Camera-type eye (tissue), 1 donor: ENCODE results near the genes SERPING1, SELENOH, OR9Q2, OR1S2 and FAM111A.

- RAMPAGE, long total RNA, result no peak
Observed at GRCh38 chr11:57429810-57430523, 3.0 kb upstream of the SLC43A3 start.

DNA sequence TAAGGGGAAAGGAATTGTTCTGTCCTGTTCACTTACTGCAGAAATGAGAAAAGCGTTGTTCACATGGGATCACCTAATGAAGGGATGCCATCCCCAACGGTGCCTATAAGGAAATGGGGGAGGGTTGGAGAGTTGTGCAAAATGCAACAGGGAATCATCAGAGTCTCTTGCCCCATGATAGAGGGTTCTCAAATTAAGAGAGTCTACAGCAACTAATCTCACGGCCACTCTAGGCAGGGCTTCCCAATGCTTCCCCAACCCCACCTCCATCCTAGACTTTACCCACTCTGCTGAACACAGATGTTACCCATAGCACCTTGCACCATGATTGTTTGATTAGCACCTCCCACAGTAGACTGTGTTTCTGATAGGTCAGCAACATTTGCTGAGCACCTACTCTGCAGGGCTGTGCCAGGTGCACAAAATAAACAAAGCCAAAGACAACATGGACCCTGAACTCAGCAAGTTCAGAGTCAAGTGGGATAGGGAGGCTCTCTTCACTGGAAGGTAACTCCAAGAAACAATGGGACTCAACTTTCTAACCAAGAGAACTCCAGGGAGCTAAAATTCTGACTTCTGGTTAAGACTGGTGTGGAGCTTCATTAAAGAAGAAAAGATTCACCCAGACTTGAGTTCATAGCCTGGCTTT lies 6.9 kb upstream of the RTN4RL2 start:
- RAMPAGE, long total RNA, result no peak

- RAMPAGE, long total RNA, result no peak
Observed at GRCh38 chr11:57566071-57566644, 1.3 kb downstream of the UBE2L6 start.

DNA sequence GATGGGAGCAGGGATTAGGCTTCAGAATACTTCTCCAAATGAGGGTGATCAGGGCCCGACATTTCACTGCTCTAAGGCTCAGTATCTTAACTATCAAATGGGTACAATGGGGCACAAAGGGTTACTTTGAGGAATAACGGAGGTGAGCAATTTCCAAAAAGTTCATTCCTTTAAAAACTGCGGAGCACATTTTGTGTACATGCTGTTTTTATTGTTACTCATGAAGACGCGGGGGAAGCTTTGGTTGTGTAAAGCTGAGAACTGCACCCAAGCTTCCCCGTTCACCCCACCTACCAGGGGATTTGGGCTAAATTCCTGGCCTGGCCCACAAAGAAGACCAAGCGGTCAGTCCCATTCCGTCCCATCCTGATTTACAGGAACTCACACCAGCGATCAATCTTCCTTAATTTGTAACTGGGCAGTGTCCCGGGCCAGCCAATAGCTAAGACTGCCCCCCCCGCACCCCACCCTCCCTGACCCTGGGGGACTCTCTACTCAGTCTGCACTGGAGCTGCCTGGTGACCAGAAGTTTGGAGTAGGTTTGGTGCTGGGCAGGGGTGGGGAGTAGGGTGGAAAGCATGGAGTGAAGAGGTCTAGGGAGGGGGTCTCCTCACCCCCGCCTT lies at the start of gene SERPING1:
SERPING1 (plus strand) TSS at position 498 of the 623 bp plus-strand sequence.
- RAMPAGE, long total RNA, result start-site peak on the plus strand centred at position 508 of the sequence, 22 bp wide, 718 reads

- RAMPAGE, long total RNA, result no peak
Observed at GRCh38 chr11:57646361-57647030, 3.2 kb downstream of the YPEL4 start.

DNA sequence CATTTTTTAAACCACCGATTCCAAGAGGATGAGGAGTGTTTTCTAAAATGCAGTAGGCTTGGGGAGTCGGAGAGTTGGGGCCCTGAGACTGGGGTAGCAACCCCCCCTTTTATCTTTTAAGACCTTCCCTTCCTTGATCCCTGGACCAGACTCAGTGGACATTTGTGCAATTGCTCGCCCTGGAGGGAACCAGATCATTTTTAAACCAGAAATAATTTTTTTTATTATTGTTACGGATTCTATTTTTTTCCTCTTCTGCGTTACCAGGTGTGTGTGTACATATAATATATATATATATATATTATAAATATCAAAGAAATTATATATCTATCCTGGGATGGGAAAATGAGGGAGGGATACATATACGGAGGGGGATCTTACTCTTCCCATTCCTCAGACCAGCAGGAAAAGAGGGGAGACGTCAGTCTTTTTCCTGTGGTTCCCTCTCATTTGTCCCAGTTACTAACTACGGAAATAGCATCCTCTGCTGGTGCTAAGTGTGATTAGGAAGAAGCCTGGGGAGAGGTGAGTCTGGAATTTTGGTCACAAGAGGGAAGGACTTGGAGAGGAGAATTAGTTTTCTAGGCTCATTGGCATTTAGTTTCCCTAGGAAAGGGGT lies 11.8 kb downstream of the MED19 start:
- RAMPAGE, long total RNA, result no peak

DNA sequence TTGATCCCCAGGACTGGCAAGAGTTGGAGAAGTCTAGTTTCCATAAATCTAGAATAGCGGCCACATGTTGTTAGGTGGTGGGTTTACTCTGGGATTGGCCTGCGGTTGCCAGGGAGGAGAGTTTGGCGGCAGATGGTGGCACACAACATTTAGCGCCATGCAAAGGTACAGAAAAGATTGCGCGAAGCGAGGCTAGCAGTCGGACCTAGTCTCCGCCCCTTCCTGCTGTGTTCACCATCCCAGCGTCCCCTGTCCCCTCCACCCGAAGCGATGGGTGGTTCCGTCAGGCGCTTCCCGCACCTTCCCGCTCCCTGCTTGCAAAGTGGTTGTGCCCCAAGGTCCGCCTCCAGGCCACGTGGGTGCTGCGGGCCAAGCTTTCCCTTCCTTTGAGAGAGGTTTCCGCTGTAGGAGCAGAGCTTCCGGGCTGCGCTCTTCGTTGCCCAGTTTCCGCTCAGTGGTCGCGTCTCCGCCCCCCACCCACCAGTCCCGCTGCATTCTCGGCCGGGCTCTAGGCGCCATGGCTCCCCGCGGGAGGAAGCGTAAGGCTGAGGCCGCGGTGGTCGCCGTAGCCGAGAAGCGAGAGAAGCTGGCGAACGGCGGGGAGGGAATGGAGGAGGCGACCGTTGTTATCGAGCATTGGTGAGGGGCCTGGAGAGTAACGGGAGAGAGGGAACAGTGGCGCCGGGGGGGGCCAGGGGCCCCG lies at the start of gene SELENOH:
SELENOH (plus strand) TSS at position 413 of the 703 bp plus-strand sequence.
- RAMPAGE, long total RNA, result start-site peak on the plus strand centred at position 418 of the sequence, 10 bp wide, 27 reads; start-site peak on the plus strand centred at position 486 of the sequence, 23 bp wide, 43 reads

DNA sequence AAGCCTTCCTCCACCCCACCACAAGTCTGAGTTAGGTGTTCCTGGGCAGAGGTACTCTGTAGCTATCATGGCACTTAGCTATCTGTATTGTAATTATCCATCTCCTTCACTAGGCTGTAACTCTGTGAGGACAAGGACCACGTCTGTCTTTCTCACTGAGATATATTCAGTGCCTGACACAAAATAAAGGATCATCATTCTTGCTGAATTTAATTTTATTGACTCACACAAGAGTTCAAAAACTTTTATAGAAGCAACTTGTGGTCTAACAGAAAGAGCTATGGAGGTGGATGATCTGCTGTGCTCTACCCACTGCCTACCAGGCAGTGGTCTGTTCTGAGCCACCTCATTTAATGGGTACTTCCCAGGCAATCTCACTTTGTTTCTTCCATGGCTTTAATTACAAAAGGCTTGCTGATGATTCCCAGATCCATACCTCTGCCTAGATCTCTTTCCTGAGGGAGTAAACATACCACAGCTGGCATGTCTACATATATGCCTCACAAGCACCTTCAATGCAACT lies 4.7 kb downstream of the BTBD18 start:
- RAMPAGE, long total RNA, result no peak

- RAMPAGE, long total RNA, result no peak
Observed at GRCh38 chr11:57762492-57762836, 862 bp downstream of the CTNND1 start.

DNA sequence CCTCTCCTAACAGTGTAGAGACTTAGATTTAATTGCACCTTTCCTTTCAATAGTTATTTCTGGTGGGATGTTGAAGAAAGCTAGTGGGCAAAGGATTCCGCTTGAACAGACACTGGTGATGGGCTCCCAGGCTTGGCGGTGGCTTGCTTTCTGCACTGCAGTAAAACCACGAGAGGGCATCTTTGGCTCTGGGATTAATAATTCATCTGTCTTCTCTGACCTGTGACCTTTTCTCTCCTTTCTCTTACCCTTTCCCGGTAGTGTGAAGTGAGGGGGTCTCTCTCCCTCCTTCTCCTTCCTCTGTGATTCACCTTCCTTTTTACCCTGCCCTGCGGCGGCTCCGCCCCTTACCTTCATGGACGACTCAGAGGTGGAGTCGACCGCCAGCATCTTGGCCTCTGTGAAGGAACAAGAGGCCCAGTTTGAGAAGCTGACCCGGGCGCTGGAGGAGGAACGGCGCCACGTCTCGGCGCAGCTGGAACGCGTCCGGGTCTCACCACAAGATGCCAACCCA lies 29.6 kb downstream of the CTNND1 start:
- RAMPAGE, long total RNA, result no peak

DNA sequence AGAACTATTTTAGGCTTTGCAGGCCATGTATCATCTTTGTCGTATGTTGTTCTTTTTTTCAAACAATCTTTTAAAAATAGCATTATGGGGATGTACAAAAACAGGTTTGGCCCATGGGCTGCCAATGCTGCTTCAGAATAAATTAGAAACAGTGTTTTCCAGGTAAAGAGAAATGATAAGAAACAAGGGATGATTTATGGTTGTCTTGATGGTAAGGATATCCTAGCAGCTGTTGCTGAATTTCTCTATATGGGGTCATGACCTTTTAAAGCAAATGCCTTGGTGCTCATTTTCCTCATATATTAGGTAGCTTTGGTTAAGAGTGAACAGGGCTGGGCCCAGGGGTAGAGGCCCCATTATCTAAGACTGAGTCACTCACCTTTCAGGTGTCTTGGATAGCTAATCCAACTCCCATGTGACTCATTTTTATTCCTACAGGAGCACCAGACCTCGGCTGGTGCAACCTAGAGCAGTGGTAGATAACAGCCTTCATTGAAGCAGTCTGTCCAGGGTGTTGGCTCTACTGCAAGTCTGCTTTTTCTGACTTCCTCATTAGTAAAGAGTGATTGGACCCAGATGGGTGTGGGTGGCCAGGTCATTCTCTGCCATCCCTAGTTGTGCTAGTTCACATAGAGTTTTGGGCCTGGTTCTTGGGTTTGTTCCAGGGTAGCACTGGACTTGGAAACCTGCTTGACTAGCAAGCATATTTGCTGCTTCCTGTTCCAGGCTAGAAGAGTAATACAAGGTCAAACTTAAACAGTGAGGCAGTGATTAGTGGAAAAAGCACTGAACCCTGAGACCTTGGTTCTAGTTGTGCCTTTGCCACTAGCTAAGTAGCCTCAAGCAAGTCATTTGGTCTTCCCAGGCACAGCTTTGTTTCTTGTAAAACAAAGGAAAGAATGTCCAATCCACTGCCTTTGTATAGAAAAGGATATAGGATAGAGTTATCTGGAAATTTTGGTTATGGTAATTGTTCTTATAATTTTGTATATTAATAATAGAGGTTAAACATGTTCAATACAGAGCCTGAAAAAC lies 37.5 kb downstream of the CTNND1 start:
- RAMPAGE, long total RNA, result no peak

DNA sequence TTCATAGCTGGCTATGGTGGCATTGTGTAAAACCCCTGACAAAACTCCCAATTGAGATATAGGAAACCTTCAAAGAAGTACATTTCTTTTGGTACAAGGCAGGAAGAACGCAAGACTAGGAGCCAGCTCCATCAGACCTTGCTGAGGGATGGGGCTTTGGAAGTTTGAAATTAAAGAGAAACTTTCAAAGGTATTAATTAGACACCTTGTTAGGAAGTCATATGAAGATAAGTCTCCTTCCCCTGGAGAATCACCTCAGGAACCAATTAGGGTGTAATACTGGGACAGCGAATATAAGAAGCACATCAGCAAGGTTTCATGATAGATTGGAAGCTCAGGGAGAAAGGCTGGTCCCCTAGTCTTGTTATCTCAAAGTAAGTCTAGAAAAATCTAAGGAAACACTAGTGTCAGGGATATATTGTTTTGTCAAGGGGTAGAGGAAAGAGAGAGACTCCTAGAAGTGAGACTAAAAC lies at the start of gene OR9Q2:
OR9Q2 (plus strand) TSS at position 336 of the 473 bp plus-strand sequence.
- RAMPAGE, long total RNA, result no peak

DNA sequence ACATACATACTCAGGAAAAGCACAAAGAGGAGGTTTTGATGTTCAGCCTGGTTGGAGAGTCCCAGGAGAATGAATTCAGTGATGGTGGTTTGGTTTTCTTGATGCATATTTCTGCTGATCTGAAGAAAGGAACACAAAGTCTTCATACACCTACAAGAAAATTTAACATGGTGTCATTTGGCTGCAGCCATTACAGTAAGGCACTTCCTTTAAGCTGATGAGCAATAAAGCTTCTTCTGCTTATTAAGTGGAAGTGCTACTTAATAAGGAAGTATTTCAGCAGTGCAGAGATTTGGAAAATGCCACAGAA lies at the start of gene OR1S2:
OR1S2 (minus strand) TSS at position 107 of the 310 bp plus-strand sequence.
- RAMPAGE, long total RNA, result no peak

GRCh38 chr11:58592572-58593269 lies 13.9 kb downstream of the ZFP91 start:
- RAMPAGE, long total RNA, result no peak

GRCh38 chr11:58641363-58641755 lies 18.9 kb downstream of the CNTF start:
- RAMPAGE, long total RNA, result no peak

- RAMPAGE, long total RNA, result no peak
Observed at GRCh38 chr11:58729943-58730296, 1.8 kb downstream of the GLYAT start.

- RAMPAGE, long total RNA, result no peak
Observed at GRCh38 chr11:58770913-58771581, 39.3 kb upstream of the GLYAT start.

- RAMPAGE, long total RNA, result no peak
Observed at GRCh38 chr11:58928068-58929086, 10.9 kb upstream of the GLYATL1 start.

- RAMPAGE, long total RNA, result no peak
Observed at GRCh38 chr11:59135912-59136357, 6.7 kb upstream of the FAM111A start.

GRCh38 chr11:59142409-59143815 lies at the start of gene FAM111A:
Gene FAM111A (plus strand): TSS chr11:59142856.
- RAMPAGE, long total RNA, result no peak